Hair follicle dermal papilla cell (primary cell): ENCODE measurements around a stretch of chr2.

DNA sequence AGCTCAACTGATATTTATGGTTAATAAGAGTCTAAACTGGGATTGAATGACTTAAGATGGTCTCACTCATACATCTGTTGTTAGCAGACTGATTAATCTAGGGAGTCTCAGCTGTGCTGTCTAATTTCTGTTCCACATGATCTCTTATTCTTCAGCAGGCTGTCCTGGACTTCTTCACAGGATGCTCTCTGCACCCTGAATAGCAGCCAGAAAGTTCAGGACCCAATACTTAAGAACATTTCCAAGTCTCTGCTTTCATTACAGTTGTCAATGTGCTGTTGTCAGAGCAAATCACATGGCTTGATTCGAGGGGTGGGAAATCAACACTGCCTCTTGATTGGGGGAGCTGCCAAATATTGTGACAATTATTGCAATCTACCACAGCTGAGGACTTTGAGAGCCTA is 627.1 kb upstream of the SLC8A1 start:
- CAGE, long polyA plus RNA = no peak

DNA sequence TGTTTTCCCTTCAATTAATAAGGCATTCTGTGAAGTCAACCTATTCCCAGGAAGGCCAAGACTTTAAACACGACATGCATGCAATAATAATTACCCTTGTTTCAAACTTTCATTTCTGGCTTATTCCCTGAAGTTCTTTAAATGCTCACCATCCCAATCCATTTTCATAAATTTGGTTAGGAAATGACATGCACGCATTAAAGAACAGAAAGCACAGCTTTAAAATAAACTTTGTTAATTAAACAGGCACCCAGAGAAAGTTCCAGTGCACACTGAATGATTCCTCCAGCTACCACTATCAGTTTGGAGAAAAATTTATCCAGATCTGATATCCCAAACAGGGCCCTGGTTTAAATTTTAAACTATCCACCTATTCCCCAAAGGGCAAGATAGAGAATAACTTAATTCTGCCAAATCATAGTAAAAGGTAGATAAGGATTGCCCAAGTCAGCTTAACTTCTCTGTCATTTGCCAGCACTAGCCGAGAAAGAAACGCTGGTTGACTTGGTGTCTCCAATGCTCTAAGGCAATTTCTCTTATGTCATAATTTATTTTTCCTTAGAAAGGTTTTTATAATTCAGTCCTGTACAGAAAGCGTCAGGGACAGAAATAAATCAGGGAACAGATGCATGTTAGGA is 322.0 kb upstream of the PKDCC start:
- CAGE, long polyA plus RNA = no peak

GRCh38 chr2:41736384-41736599 is 311.5 kb upstream of the PKDCC start:
- CAGE, long polyA plus RNA = no peak

- CAGE, long polyA plus RNA = no peak
Observed at GRCh38 chr2:41847727-41848622, 199.8 kb upstream of the PKDCC start.

- CAGE, long polyA plus RNA = no peak
Observed at GRCh38 chr2:42024906-42025784, 22.7 kb upstream of the PKDCC start.

DNA sequence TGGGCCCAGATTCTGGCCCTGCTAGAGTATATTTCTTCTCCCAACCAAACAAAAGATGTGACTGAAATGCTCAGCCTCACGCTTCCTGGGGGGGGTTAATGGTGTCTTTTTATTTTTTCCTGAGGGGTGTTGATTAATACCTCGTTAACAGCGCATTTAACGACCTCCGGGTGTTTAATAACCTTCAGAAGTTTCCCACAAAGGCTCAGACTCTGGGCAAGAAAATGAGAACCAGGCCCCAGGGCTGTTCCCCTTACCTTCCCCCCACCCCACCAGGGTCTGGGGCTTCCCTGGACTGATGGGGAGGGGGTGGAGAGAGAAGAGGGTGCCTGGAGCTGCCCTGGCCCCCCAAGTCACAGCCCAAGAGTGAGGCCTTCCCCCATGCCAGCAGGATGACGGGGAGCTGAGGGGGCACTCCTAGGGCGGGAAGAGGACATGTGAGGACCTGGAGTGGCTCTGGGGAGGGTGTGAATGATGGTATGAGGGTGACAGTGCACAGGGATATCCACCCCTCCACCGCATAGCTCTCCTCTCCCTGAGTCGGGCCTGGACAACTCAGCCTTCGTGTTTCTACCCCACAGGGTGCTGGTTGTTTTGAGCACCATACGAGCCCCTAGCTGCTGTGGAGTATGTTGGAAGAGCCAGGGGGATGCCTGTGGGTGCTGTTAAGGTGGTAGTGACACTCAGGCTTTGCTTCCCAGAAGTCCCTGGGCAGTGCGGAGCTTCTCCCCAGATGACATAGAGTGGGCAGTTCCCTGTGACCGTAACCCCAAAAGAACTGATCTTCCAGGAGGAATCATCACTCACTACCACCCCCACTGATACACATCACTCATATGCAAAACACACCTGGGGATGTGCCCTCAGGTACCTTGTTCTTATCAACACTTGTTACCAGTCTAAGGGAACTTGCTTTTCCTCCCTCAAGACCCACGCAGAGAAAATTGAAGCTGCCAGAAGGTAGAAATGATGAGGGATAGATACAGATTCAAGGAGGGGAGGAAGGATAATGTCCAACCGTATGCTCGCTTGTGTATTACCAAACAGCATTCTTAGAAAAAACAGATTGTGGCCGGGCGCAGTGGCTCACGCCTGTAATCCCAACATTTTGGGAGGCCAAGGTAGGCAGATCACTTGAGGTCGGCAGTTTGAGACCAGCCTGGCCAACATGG is 4.0 kb downstream of the PKDCC start:
- CAGE, long polyA plus RNA = no peak

DNA sequence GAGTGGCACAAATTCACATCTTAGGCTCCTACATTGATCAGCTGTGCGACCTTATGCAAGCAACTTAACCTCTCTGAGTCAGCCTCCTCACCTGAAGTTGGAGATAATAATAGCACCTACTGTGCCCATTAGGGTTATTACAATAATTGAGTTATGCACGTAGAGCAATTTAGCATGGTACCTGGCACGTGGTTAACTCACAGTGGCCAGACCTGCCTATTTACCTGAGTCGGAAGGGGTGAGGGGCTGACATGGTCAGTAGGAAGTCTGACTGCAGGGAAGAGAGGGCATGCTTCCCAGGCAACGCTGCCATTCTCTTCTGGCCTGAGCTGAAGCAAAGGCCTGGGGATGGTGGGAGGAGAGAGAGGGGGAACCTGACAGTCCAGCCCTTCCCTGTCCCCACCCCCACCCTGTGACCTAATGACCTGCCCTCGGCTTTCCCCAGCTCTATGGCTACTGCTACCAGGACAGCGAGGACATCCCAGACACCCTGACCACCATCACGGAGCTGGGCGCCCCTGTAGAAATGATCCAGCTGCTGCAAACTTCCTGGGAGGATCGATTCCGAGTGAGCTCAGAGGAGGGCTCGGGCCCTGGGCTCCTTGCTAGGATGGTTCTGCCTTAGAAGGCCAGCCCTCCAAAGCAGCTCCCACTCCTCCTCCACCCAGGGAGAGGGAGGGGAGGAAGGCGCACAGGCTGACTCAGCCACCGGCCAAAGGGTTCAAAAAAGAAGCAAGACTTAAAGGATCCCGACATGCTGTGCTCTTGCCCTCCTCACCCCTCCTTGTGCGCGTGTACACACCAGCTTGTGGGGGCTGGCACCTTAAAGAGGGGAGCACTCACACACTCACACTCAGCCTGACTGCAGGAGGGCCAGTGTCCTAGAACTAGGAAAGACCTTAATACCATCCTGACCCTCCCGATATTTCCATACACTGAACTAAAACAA is 5.2 kb downstream of the PKDCC start:
- CAGE, long polyA plus RNA = no peak

GRCh38 chr2:42060649-42060955 is 12.8 kb downstream of the PKDCC start:
- CAGE, long polyA plus RNA = no peak

GRCh38 chr2:42072154-42072735 is 24.4 kb downstream of the PKDCC start:
- CAGE, long polyA plus RNA = no peak

DNA sequence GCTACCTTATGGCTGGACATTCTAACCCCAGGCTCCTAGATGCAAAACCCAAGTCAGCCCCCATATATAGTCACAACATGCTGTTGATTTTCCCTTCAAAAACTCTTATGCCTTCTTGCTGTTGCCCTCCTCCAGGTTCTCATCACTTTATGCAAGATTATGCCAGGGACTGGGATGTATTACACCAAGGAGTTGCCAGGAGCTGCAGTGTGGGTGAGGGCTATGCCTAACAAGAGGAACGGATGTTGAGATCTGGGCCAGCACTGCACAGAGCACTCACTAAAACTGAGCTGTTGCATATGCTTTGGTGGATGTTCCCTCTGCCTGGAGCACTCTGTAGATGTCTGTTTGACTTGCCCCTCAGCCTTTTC is 41.1 kb upstream of the EML4 start:
- CAGE, long polyA plus RNA = no peak

DNA sequence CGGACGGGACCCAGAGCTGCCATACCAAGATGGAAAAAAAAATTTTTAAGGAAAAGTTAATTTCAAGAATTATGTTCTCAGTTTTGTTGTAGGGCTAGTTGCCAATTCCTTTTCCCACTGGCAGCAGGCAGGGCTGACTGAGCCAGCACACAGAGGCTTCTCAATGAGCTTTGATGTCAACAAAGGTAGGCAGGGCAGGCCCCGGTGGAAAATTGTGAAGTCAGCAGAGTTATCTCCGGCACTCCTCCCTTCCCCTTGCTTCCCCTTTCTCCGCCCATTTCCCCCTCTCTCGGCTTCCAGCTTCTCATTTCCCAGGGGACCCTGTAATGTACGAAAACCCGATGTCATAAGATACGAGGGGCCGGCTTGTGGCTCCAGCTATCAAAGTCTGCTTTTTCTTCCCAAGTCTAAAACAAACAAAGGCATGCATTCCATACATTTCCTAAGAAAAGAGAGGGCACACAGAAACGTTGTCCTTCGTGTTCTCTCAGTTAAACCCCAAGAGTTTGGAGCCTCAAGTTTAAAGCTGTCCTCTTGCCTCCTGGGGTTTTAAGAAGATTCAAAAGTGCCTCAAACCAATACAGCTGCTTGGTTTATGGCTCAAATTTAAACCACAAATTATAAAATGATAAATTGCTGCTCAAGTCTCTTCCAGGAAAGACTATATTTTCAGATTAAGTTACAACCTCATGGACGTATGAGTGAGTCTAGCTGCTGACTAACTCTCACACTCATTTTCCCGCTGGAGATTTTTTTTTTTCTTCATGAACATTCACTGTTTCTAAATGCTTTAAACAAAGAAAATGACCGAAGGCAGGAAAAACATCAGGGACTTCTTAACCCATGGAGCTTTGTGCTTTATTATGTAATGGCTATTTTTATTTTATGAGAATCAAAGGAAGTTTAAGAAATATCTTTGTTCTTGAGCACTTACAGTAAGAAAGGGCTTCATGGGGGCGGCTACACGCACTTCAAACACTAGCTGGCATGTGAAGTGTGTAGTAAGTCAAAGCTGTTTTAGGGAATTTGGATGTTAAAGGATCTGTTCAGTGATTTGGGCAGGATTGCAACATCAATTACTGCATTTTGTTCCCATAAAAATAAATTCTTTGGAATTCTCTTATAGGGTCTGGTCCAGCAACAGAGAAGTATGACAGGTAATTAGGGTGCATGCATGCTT is 27.2 kb upstream of the EML4 start:
- CAGE, long polyA plus RNA = no peak

DNA sequence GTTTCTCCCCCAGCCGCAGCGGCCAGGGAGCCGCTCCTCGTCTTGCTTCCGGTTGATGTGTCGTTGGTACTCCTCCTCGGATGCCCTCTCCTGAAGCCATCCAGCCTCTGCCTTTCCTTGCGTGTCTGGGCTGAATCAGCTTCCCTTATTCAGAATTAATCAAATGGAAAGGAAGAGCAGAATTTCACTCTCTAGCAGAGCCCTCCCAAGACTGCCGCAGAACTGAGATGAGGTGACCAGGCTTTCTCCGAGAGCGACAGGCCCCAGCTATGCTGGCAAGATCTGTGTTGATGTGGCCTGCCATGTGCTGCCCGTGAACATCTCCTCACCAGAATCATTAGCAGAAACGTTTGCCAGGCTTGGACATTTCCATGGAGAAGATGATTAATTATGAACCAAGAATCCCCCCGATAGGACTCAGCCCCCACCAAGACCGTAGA is 22.8 kb downstream of the COX7A2L start:
- CAGE, long polyA plus RNA = no peak

- CAGE, long polyA plus RNA = no peak
Observed at GRCh38 chr2:42546506-42547444, 21.7 kb upstream of the MTA3 start.

GRCh38 chr2:42788148-42788501 is 4.3 kb downstream of the HAAO start:
- CAGE, long polyA plus RNA = no peak

DNA sequence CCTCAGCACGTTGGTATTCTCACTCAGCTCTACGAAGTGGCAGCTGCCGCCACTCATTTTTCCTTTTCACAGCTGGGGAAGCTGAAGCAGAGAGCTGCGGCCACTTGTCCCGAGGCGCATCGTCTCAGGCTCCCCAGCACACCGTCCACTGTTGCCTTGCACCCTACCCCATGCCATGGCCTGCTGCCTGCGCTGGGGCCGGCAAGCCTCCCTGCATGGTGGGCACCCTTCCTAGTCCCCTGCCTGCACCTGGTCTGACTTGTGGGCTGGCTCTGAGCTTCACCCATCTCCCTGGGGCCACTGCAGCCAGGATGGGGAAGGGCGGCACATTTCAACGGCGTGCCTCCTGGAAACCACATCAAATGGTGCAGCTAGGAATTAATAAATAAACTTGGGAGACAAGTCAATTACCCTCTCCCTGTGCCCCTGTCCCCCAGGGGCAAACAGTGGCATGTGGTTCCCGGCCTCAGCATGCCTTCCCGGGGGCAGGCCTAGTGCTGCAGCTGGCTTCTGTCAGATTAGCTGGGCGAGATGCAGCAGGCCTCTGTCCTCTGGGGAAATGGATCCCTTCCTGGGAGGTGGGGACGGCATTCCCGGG is 64.7 kb upstream of the HAAO start:
- CAGE, long polyA plus RNA = no peak

- CAGE, long polyA plus RNA = no peak
Observed at GRCh38 chr2:42896988-42897413, 104.6 kb upstream of the HAAO start.

- CAGE, long polyA plus RNA = no peak
Observed at GRCh38 chr2:42906219-42906422, 113.7 kb upstream of the HAAO start.

DNA sequence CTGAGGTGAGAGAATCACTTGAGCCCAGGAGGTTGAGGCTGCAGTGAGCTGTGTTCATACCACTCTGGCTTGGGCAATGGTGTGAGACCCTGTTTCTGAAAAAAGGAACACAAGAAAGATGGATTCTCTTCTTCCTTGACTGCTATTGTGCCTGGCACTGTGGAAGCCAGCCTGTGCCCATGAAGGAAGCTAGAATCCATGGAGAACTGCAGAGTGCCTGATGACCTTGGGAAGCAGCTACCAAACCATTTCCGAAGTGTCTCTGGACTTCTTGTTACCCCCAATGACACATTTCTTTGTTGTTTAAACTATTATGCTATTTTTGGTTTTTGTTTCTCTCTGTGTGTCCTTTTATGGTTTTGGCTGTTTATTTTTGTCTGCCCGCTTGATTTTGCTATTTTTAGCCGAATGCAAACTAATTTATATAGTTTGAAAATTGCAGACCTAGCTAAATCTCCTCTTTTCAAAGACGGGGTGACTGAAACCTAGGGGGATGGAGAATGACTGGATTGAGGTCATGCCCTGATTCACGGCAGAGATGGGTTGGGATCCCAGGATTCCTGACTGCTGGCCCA is 116.1 kb upstream of the HAAO start:
- CAGE, long polyA plus RNA = no peak

GRCh38 chr2:42927028-42927482 is 134.7 kb upstream of the HAAO start:
- CAGE, long polyA plus RNA = no peak

DNA sequence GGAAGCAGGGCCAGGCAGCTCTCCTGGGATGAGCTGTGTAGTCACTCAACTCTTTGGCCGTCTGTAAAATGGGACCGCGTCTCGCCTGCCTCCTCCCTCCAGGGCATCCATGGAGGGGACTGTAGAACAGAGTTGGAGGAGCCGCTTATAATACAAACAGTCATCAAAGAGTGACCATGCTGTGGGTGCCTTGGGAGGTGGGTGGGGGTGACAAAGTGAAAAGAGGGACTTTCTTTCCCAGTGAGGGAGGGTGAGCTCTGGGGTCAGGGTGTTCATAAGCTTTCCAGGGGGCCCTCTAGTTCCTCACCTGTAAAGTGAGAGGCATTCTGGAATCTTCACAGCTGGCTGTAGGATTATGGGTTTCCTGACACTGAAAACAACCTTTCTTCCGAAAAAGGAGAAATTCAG is 169.7 kb upstream of the HAAO start:
- CAGE, long polyA plus RNA = no peak